ENCODE data around the genes TBCE and EDARADD.

- PRO-cap, result no peak
Measured at GRCh38 chr1:234968940-234969481, 159.6 kb downstream of the TOMM20 start.

DNA sequence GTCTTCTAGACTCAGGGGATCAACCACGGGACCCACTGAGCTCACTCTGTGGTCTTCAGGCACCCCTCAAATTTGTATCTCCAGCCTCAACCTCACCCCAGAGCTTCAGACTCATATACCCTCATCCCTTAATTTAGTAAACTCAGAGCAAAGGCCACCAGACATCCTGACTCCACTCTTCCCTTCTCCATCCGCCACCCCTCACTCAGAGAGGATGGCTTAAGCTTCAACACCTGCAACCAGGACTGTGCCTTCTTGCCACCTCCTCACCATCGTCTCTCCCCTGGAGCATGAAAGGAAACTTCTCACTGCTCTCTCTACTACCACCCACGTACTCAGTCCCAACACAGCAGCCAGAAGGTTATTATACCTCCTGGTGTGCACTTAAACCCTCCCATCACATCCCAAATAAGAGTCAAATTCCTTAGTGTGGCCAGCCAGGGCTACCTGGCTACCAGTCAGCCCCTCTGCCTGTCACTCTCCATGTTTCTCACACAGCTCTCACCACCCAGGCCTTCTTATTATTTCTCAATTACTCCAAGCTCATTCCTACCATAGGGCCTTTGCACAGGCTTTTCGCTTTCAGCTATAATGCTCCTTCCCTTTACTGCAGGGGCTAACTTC, 137.8 kb downstream of the TOMM20 start:
- PRO-cap, result no peak

- PRO-cap, result no peak
Measured at GRCh38 chr1:235022105-235023025, 106.3 kb downstream of the TOMM20 start.

- PRO-cap, result no peak
Measured at GRCh38 chr1:235060574-235061852, 67.6 kb downstream of the TOMM20 start.

GRCh38 chr1:235079380-235080492, 48.9 kb downstream of the TOMM20 start:
- PRO-cap, result no peak

GRCh38 chr1:235320126-235321443, 7.4 kb downstream of the ARID4B start:
- PRO-cap, result no peak

GRCh38 chr1:235366998-235367834, at the start of gene TBCE:
Gene TBCE (plus strand): TSS chr1:235367427.
- PRO-cap, result bidirectional peak, plus-strand start at chr1:235367455, minus-strand start at chr1:235367258; unidirectional peak, plus-strand start at chr1:235367760

GRCh38 chr1:235878289-235878817, 11.6 kb upstream of the LYST start:
- PRO-cap, result no peak

- PRO-cap, result no peak
Measured at GRCh38 chr1:235935480-235936214, 68.9 kb upstream of the LYST start.

- PRO-cap, result no peak
Measured at GRCh38 chr1:236021788-236022244, 43.1 kb downstream of the NID1 start.

DNA sequence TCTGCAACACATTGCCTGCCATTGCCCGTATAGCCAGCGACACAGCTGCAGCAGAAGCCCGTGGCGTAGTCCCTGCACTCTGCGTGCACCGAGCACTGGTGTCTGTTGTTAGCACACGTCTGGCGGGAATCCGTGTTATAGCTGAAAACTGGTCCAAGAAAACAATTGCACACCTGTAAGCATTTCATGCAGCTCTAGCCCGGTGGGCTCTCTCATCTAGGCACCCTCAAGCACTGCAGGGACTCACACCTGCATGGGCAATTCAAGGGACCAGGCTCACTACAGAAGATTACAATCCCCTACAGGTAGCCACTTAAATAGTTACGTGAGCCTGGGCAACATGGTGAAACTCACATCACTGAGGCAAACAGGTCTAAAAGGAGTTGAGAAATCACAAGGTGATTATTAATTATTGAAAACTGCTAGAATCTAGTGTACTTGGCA, 26.8 kb downstream of the NID1 start:
- PRO-cap, result no peak

DNA sequence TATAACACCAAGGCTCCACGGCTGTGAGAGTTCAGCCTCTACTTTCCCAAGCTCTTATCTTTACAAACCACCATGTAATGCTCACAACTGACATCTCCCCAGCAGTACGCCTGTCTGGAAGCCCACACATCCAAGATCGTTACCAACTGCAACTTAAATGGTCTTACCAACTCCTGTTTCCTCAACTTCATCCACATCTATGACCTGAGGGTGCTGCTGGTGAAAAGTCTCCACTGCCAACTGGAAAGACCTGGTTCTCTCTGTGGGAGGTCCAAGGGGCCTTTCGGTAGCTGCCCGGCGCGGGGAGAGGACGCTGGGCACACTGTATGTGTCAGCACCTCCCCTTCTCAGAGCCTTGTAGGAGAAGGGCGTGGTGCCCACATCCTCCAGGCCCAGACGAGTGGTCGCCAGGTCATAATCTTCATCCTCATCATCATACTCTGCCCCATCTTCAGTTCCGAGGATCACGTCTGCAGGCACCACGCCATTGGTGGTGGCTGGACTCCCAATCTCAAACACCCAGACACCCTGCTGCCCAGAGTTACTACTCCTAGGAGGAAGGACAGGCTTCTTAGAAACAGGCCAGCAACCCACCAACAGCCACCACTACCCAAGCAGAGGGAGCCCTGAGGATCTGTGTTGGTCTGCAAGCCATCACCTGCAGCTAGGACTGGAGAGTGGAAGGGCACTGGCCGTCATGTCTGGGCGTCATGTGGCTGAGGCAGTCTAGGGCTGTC, 23.0 kb downstream of the NID1 start:
- PRO-cap, result no peak

DNA sequence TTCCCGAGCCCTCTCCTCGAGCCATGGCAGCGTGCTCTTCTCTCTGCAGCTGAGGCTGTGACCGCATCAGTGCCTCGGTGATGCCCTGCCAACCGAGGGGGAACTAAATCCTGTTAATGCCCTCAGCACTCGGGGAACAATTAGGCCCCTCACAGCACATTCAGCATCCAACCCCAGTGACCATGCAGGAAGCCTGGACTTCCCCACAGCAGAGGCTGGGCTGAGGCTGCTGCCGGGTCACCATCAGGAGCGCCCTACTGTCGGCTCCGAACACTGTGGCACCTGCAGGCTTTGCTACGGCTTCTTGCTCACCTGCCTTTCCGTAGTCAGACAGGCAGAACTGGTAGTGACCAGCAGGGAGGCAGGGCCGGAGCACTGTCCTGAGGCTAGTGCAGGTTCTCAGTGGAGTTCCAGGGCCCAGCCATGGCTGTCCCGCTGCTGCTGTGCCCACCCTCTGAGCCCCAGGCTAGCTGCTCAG, 8.1 kb downstream of the GPR137B start:
- PRO-cap, result no peak

DNA sequence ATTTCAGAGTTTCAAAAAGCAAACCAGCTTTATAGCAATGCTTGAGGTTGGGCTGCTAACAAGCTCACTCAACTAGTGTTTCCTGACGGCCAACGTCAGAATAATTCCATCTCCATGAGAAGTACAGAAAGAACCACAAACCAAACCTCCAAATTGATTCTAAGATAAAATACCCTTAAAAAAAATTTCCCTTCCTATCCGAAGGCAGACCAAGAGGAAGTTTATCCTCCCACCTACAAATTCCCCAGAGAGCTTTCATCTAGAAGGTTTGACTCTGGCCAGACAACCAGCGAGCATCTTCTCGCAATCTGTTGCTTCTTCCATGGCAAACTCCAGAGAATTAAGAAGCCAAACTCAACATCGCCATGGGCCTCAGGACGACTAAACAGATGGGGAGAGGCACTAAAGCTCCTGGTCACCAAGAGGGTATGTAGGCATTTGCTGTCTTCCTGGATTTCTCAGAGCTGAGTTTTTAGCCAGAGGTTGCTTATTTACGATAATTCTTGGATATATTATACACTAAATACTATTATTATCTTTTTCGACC, at the start of gene EDARADD:
Gene EDARADD, plus strand, starts transcription at position 207 of the 547 bp plus-strand sequence.
- PRO-cap, result no peak

DNA sequence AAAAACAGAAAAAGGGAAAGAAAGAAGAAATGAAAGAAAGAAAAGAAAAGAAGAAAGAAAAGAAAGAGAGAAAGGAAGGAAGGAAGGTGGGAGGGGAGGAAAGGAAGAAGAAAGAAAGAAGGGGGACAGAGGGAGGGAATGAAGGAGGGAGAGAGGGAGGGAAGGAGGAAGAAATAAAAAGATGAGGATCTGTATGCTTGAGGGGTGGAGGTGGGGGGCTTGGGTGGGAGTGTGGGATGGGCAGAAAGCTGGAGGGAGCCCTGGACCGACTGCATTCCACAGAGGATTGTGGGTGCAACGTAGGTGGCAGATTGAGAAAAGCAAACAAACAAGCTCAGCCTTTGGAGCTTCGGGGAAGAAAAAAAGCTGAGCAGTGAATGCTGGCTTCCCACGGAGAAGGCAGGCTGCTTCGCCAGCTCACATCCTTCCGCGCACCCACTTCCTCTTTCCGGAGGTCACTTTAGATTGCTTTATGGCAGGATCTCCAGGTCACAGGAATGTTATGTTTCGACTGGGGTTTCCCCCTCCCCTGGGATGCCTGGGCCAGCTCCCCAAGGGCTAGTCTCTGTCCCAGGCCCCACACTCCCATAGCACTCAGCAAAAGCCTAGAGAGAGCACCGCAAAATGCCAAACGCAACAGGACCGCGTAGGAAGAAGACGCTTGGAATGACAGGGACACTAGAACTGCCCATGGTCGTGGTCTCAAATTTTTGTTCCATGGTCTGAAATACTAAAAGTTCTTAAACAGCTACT, 20.7 kb upstream of the LGALS8 start:
- PRO-cap, result no peak

- PRO-cap, result no peak
Measured at GRCh38 chr1:236693509-236694072, 7.3 kb downstream of the ACTN2 start.

DNA sequence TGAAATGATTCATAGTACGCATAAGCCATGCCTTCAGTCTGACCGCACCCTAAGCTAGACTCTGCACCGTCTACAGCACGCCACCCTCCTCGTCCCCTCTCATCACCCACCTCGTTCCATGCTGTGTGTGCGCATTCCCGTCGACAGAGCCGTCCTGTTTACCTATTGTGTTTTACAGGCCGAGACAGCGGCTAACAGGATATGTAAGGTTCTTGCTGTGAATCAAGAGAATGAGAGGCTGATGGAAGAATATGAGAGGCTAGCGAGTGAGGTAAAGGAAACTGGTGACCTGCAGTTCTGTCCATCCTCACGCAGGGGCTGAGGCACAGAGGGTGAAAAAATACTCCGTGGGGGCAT, 50.6 kb downstream of the ACTN2 start:
- PRO-cap, result no peak

GRCh38 chr1:236742865-236743177, 52.3 kb upstream of the MTR start:
- PRO-cap, result no peak

GRCh38 chr1:236796429-236796886, 1.4 kb downstream of the MTR start:
- PRO-cap, result no peak

GRCh38 chr1:236897371-236898105, 102.4 kb downstream of the MTR start:
- PRO-cap, result no peak

All from left common carotid artery plus branches (tissue), 1 donor.